B cell (primary cell): ENCODE results near the gene MOCS2.

GRCh38 chr5:40831337-40832366, 3.4 kb downstream of the RPL37 start:
- PRO-cap: no peak
- CAGE, long polyA plus RNA: no peak

GRCh38 chr5:40895079-40896211, 13.9 kb upstream of the C7 start:
- PRO-cap: no peak
- CAGE, long polyA plus RNA: no peak

DNA sequence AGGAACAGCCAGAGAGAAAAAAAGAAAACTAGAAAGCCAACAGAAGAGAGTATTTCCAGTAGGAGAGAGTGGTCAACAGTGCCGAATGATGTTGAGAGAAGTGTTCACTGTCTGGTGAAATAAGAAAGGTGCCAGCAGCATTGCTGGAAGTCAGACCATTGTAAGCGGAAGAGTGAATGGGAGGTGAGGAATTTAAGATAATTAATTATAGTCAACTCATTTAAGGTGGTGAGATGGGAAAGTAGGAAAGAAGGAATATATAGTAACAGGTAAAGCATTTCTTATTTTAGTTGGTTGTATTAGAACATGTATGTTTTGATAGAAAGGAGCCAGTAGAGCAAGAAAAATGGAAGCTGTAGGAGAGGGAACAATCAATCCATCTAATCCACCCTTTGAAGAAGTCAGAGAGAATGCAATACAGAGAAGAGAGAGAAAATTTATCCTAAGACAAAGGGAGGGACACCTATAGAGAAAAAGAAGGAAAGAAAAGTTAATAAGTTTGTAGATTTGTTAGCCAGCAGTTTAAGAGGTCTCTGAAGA, 32.7 kb downstream of the C7 start:
- PRO-cap: no peak
- CAGE, long polyA plus RNA: no peak

GRCh38 chr5:41193403-41194664, 19.5 kb downstream of the C6 start:
- PRO-cap: no peak
- CAGE, long polyA plus RNA: no peak

- PRO-cap: no peak
- CAGE, long polyA plus RNA: no peak
These were observed 99.4 kb upstream of the C6 start for GRCh38 chr5:41312507-41313344.

DNA sequence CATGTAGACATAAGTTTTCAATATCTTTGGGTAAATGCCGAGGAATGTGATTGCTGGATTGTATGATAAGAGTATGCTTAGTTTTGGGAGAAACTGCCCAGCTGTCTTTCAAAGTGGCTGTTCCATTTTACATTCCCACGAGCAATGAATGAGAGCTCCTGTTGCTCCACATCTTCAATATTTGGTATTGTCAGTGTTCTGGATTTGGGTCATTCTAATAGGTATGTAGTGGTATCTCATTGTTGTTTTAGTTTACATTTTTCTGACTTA, 84.5 kb downstream of the PLCXD3 start:
- PRO-cap: no peak
- CAGE, long polyA plus RNA: no peak

DNA sequence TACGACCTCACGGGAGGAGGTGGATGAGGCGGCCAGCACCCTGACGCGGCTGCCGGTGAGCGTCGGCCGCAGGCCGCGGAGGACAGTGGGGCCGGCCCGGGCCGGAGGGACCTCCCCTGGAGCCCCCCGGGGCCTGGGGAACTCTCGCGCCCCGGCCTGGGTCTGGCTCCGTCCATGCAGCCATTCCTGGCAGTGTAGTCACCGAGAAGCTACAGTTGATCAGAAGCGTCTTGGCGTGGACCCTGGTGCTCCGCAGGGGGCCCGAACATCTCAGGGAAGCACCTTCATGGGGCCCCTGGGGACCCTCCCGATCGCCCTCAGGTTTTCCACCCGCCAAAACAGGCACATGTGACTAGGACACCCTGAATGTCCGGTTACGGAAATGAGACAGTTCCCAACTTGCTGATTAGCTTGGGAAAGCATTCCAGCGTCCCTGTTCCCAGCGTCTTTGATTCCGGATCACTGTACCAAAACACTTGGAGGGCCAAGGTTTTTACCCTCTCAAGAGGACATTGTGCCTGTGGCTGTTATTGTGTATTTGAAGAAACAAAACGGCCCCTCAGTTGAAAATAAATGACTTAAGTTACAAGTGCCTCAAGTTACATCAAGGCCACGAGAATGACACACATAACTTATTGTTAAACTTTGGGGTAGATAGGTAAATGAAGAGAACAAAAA, 502 bp downstream of the FBXO4 start:
- PRO-cap: bidirectional peak, plus-strand start at position 212 of the sequence, minus-strand start at position 272 of the sequence
- CAGE, long polyA plus RNA: no peak

GRCh38 chr5:41926941-41927478, 1.9 kb downstream of the FBXO4 start:
- PRO-cap: no peak
- CAGE, long polyA plus RNA: no peak

- PRO-cap: no peak
- CAGE, long polyA plus RNA: no peak
These were observed 248.1 kb upstream of the GHR start for GRCh38 chr5:42175019-42175567.

- PRO-cap: no peak
- CAGE, long polyA plus RNA: no peak
These were observed 12.8 kb downstream of the NNT start for GRCh38 chr5:43615687-43616300.

- PRO-cap: no peak
- CAGE, long polyA plus RNA: no peak
These were observed 16.7 kb downstream of the NNT start for GRCh38 chr5:43619454-43620298.

- PRO-cap: no peak
- CAGE, long polyA plus RNA: no peak
These were observed 162.7 kb upstream of the MRPS30 start for GRCh38 chr5:44646015-44646454.

DNA sequence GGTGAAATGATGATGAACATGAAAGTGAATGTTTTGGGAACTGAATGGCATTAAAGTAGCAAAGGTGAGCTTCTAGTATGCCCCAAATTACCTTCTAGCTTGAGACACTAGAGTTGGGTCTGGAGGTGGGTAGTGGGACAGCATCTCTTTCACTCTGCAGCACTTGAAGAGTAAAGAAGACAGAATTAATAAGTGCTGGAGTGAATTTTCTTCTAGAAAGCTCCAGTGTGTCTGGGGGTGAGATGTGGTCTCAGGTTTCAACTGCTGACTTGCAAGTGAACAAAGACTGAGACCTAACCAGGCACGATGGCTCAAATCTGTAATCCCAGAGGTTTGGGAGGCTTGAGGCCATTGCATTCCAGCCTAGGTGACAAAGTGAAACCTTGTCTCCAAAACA, 76.9 kb downstream of the PARP8 start:
- PRO-cap: no peak
- CAGE, long polyA plus RNA: no peak

- PRO-cap: no peak
- CAGE, long polyA plus RNA: no peak
These were observed 342.9 kb upstream of the ISL1 start for GRCh38 chr5:51040338-51040818.

DNA sequence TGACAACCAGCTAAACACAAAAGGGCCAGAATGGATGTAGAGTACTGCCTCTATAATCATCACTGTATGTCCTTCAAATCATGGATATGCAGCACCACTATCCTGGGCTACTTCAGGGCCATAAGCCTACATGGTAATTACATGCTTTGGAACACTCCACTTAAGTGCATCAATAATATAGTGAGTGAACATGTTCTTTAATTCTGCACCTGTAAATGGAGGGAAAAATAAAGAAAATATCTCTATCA, 575.2 kb downstream of the ISL1 start:
- PRO-cap: no peak
- CAGE, long polyA plus RNA: no peak

GRCh38 chr5:52777180-52777505, 10.6 kb upstream of the ITGA1 start:
- PRO-cap: no peak
- CAGE, long polyA plus RNA: no peak

DNA sequence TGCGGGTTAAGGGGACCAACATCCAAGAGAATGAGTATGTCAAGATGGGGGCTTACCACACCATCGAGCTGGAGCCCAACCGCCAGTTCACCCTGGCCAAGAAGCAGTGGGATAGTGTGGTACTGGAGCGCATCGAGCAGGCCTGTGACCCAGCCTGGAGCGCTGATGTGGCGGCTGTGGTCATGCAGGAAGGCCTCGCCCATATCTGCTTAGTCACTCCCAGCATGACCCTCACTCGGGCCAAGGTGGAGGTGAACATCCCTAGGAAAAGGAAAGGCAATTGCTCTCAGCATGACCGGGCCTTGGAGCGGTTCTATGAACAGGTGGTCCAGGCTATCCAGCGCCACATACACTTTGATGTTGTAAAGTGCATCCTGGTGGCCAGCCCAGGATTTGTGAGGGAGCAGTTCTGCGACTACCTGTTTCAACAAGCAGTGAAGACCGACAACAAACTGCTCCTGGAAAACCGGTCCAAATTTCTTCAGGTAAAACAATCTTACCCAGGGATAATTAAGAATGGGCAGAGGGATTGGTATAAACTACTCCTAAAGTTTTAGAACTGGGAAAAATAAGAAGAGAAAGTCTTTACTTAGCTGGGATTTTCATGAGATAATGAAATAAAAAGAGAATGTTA, 13.0 kb downstream of the ITGA1 start:
- PRO-cap: no peak
- CAGE, long polyA plus RNA: no peak

GRCh38 chr5:52876392-52876948, 88.8 kb downstream of the ITGA1 start:
- PRO-cap: no peak
- CAGE, long polyA plus RNA: no peak

DNA sequence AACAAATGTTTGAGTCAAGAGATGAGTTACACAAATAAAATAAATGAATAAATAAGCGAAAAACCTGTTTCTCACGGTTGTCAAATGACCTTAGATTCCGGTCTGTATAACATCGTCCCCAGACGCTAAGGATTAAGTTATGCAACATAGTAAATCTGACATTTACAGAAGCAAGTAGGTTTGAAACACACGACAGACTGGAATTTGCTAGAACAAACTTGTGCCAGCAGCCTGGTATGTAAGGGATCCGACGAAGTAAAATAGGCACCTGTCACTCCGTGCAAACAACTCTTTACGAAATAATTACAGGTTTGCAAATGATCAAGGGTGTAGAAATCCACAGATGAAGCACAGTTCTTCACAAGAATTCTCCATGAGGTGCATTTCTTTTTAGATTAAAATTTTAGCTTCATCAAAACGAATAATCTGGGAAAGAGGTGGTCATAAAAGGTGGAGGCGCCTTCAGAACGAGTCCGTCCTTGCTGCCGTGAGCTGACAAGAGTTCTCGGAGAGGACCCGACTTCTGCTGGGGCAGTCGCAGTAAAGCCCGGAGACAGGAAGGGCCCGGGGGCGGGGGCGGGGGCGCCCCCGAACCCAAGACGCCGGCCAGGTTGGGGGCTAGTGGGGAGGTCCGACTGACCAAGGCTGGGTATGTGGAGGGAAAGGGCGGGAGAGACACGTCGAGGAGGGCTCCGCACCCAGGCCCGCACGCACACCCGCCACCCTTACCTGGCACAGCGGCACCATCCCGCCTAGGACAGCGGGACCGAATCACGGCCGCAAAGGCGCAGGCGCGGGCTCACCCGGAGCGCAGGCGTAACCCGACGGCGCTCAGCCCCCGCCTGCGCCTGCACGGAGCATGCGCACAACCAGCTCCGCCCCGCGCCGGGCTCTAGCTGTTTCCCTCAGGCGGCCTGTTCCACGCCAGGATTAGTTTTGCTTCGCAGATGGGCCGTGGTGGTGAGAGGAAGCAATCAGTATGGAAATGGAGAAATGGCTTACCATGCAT, at the start of gene MOCS2:
Gene MOCS2 (minus strand): TSS at position 775 of the 1,009 bp plus-strand sequence.
- PRO-cap: bidirectional peak, plus-strand start at position 933 of the sequence, minus-strand start at position 759 of the sequence
- CAGE, long polyA plus RNA: start-site peak on the plus strand centred at position 880 of the sequence, 47 bp wide, 32 and 13 reads in 2 replicates

DNA sequence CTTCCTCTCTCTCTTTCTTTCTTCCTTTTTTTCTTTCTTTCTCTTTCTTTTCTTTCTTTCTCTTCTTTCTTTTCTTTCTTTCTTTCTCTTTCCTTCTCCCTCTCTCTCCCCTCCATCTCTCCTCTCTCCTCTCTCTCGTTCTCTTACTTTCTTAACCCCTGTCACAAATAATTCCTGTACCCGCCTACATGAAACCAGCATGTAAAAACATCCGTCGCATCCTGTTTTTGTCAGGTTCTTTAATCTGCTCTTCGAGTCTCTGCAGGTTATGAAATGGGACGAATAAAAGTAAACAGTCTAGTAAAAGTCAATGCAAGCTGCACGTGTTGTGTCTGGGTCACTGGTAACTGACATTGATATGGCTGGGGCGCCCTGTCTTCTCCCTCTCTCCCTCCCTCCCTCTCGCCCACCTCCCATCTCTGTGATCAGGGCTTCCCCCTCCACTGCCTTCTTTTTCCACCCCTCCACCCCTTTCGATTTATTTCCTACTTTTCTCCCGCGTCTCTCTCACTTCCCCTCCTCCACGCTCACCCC, 1.9 kb downstream of the FST start:
- PRO-cap: no peak
- CAGE, long polyA plus RNA: no peak